A549 (cell line): ENCODE measurements around a stretch of chr10.

- PRO-cap = no peak
CAGE:
- cytosol, long polyA plus RNA = no peak
- long polyA plus RNA = start-site peak on the minus strand at chr10:68306871-68306901, 39 and 31 reads in 2 replicates
- nucleus, long polyA plus RNA = no peak
Observed at GRCh38 chr10:68306527-68307212, 25.2 kb upstream of the HNRNPH3 start.

- PRO-cap = no peak
CAGE:
- cytosol, long polyA plus RNA = no peak
- long polyA plus RNA = no peak
- nucleus, long polyA plus RNA = no peak
Observed at GRCh38 chr10:68337533-68338089, 4.9 kb upstream of the PBLD start.

GRCh38 chr10:68432745-68434002, 26.1 kb upstream of the RUFY2 start:
- PRO-cap = no peak
CAGE:
- cytosol, long polyA plus RNA = no peak
- long polyA plus RNA = no peak
- nucleus, long polyA plus RNA = no peak

- PRO-cap = no peak
CAGE:
- cytosol, long polyA plus RNA = no peak
- long polyA plus RNA = no peak
- nucleus, long polyA plus RNA = no peak
Observed at GRCh38 chr10:68509442-68509641, 18.0 kb downstream of the SLC25A16 start.

- PRO-cap = no peak
CAGE:
- cytosol, long polyA plus RNA = no peak
- long polyA plus RNA = no peak
- nucleus, long polyA plus RNA = no peak
Observed at GRCh38 chr10:68525658-68526178, 1.6 kb downstream of the SLC25A16 start.

DNA sequence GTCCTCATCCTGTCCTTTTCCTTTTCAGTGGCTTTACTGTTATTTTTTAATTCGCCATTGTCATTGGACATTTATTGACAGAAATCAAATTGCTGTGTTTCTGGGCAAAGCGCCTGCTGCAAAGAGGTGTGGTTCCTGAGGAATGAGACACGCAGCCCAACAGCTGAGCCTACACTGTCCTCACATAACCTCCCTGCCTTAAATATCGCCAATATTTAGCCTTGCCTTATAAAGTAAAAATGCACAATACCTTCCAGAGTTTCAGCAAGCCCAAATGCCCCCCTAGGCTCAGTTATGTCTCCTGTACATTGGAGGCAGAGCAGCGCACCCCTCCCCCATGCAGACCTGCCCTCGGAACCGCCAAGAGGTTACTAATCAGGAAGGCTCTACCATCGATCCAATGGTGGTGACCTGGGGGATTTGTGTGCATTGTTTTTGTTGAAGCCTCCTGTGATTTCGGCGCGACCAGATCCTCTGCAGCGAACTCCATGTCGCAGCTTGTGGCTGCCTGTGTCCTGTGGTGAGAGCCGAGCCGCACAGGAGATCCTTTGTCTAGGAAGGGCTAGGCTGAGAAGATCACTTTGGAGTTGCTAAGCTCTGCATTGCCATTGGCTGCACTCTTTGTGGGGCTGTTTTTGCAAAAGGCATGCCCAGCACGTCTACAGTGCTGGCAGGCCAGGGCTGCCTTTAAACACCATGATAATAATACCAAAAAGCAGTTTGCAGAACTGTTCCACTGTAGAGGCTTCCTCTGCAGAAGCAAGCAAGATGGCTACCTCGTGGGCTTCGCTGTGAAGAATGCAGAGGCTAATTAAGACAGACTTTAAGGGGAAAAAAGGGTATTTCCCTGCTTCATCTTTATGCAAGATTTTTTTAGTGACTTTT, 40.0 kb downstream of the TET1 start:
- PRO-cap = no peak
CAGE:
- cytosol, long polyA plus RNA = no peak
- long polyA plus RNA = start-site peak on the plus strand centred at position 341 of the sequence, 103 bp wide, 26 and 6 reads in 2 replicates
- nucleus, long polyA plus RNA = start-site peak on the plus strand centred at position 465 of the sequence, 174 bp wide, 5 and 6 reads in 2 replicates

GRCh38 chr10:69071425-69071915, 16.4 kb upstream of the SRGN start:
- PRO-cap = no peak
CAGE:
- cytosol, long polyA plus RNA = no peak
- long polyA plus RNA = no peak
- nucleus, long polyA plus RNA = no peak

- PRO-cap = no peak
CAGE:
- cytosol, long polyA plus RNA = no peak
- long polyA plus RNA = no peak
- nucleus, long polyA plus RNA = no peak
Observed at GRCh38 chr10:69096563-69096762, 8.6 kb downstream of the SRGN start.

GRCh38 chr10:69101194-69101745, 13.4 kb downstream of the SRGN start:
- PRO-cap = no peak
CAGE:
- cytosol, long polyA plus RNA = no peak
- long polyA plus RNA = no peak
- nucleus, long polyA plus RNA = no peak

GRCh38 chr10:69123098-69124119, 569 bp upstream of the VPS26A start:
- PRO-cap = bidirectional peak, plus-strand start at chr10:69124188, minus-strand start at chr10:69123871
CAGE:
- cytosol, long polyA plus RNA = no peak
- long polyA plus RNA = no peak
- nucleus, long polyA plus RNA = no peak

DNA sequence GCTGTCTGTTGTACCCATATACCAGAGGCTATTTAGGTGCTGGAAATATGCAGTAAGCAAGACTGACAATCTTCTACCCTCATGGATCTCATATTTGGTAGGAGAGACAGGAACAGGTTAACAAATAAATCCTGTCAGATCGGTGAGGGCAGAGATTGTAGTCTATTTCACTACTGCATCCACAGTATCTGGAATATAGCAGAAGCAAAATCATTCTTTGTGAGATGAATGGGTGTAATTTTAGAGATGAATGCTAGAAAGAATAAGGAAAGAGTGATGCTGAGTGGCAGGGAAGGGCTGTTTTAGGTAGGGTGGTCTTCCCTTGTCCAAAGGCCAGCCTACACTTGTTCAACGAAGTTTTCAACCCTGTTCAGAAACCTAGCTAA, 10.7 kb upstream of the HKDC1 start:
- PRO-cap = no peak
CAGE:
- cytosol, long polyA plus RNA = no peak
- long polyA plus RNA = no peak
- nucleus, long polyA plus RNA = no peak

DNA sequence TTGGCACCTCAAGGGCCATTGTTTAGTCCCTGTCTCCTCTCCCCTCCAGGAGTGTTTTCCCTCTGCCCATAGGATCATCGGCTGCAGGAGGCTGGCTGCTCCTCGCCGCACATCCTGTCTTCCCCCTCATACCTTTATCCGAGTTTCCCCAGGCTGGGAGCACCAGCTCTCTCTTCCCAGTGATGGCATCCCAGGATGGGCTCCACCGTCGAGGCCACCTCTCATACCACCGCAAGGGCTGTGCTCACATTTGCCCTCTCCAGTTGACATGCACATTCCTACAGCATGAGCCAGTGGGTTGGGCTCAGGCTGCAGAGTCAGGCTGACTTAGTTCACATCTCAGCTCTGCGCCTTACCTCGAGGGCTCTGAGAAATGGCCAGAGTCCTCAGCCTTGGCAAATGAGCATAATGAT, 12.1 kb downstream of the HKDC1 start:
- PRO-cap = no peak
CAGE:
- cytosol, long polyA plus RNA = no peak
- long polyA plus RNA = no peak
- nucleus, long polyA plus RNA = no peak

DNA sequence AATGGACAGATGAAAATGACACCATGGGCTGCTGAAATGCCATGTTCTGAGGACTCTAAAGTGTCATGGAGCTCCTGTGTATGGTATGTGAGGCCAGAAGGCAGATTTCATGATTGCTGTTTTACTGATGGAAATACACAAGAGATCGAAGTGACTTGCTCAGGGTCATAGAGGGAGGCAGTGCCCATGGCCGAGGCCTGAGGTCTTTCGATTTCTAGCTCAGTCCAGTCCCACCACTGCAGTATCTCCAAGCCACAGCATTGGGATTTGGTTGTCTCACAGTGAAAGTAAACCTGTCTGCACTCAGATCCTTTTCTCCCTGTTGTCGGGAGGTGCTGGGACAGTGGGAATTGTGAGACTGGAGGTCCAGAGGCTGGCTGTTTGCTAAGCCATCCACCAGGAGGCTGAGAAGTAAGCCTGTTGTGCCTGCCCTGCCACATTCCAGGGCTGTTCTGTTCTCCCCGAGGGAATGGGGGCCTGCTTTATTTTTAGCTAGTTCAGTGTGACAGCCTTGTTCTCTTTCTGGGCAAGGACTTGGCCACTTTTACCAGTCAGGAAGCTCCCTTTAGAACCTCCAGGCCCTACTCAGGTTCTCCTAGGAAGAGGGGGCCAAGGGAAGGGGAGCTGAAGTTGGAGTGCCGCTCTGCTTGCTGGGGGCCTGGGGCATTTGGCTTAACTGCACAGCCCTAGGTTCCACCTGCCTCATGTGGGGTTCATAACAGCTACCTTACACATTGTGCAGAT, 14.5 kb downstream of the HK1 start:
- PRO-cap = no peak
CAGE:
- cytosol, long polyA plus RNA = no peak
- long polyA plus RNA = no peak
- nucleus, long polyA plus RNA = no peak

GRCh38 chr10:69338071-69338802, 19.6 kb downstream of the HK1 start:
- PRO-cap = no peak
CAGE:
- cytosol, long polyA plus RNA = no peak
- long polyA plus RNA = no peak
- nucleus, long polyA plus RNA = no peak

- PRO-cap = bidirectional peak, plus-strand start at chr10:69409051, minus-strand start at chr10:69408701
CAGE:
- cytosol, long polyA plus RNA = no peak
- long polyA plus RNA = no peak
- nucleus, long polyA plus RNA = no peak
Observed at GRCh38 chr10:69408871-69409213, 7.9 kb downstream of the TACR2 start.

- PRO-cap = no peak
CAGE:
- cytosol, long polyA plus RNA = no peak
- long polyA plus RNA = no peak
- nucleus, long polyA plus RNA = no peak
Observed at GRCh38 chr10:69413449-69414064, 3.2 kb downstream of the TACR2 start.

DNA sequence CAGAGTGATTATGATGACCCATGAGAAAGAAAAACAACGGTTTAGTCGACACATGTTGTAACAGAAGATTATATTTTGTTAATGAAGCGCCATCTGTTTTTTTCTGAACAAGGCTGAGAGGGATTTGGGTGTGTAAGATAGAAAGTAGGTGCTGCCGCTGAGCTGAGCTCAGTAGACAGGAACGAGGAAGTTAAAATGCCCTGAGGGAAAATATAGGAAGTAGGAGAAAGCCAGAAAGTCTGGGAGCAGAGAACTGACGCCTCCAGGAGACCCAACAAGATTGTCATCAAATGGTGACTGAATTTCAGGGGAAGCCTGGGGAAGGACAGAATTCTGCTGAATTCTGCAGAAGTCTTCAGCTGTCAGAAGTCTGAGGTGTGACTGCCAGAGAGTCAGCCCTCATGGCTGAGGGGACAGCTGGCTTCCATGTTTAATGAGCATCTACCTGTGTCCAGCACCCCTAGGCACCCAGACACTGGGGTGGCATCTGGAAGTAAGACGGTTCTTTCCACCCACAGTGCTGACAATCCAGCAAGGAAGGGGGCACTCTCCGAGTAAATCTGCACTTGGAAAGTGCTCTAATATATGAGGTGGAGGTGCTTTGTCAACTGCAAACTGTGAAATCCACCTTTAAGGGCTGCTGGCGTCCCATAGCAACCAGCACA, 12.6 kb upstream of the TSPAN15 start:
- PRO-cap = no peak
CAGE:
- cytosol, long polyA plus RNA = no peak
- long polyA plus RNA = no peak
- nucleus, long polyA plus RNA = no peak

DNA sequence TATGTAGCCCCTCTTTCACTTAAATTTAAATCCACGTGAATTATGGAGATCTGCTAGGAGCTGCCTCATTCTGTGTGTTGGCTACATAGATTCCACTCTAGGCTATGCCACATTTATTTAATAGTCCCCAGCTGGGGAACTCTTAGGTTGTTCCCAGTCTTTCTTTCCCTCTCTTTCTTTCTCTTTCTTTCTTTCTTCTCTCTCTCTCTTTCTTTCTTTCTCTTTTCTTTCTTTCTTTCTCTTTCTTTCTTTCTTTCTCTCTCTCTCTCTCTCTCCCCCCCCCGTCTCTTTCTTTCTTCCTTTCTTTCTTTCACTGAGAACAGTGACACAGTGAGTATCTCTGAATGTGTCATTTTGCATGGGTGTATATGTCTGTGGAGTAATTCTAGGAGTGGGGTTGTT, 4.1 kb downstream of the TSPAN15 start:
- PRO-cap = no peak
CAGE:
- cytosol, long polyA plus RNA = no peak
- long polyA plus RNA = no peak
- nucleus, long polyA plus RNA = no peak

DNA sequence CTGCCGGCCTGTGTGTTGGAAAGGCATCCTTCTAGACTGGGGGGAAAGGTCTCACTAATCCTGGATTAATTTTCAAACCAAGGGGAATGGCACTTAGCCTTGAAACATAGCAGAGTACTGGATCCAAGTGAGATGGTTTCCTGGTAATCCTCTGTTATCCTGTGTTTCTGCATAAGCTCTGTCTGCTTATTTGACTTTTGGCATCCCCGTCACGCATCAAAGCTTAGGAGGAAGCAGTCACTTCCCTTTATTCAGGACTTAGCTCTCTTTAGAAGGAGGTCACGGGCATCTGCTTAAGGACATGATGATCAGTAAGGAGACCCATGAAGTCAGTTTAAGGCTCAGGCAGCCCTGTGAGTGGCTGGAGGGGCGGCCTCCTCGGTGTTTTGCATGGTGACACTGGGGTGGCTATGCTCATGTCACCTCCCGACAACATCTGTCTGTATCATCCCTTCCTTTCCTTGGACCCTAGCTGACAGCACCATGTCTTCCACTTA, 30.1 kb downstream of the TSPAN15 start:
- PRO-cap = no peak
CAGE:
- cytosol, long polyA plus RNA = no peak
- long polyA plus RNA = no peak
- nucleus, long polyA plus RNA = no peak

DNA sequence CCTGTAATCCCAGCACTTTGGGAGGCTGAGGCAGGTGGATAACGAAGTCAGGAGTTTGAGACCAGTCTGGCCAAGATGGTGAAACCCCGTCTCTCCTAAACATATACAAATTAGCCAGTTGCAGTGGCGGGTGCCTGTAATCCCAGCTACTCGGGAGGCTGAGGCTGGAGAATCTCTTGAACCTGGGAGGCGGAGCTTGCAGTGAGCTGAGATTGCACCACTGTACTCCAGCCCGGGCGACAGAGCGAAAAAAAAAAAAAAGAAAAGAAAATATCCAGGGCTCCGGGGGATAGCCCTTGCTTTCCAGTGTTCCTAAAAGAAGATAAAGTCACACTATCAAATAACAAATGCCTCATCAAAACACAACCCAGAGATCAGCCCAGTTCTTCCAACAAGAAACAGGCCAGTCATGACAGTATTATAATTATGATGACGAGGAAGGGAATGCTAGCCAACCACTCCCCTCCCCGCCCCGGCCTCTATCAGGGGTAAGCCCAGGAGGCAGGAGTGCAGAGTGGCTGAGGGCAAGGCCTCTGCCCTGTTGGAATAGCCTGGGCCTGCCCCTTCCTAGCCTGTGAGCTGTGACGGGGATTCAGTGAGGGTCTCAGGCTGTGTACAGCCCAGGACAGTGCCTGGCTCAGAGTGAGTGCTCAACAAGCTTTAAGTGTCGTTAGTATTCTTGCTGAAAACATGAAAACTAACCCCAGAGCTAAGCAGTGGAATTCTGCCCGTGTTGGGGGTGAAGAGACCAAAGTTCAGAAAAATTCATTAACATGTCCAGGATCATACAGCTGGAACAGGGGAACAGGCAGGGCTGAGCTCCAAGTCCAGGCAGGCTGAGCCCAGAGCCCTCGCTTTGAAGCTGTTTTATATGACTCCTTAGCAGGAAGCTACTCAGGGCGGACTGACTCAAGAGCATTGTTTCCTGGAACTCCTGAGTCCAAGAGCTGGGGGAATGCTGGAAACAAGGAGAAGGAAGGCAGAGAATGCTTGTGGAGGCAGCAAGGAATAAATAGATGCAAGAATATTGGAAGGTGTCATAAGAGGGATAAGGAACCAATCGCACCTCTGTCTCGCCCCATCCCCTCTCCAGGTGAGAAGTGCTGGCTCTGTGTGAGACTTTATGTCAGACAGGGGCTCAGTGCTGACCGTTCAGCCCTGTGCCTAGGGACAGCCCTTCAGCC, 54.4 kb downstream of the FAM241B start:
- PRO-cap = unidirectional peak, plus-strand start at position 512 of the sequence
CAGE:
- cytosol, long polyA plus RNA = no peak
- long polyA plus RNA = no peak
- nucleus, long polyA plus RNA = no peak